Colic lymph node (tissue), 1 donor: ENCODE measurements around a stretch of chr17.

- PRO-cap = no peak
These were observed 7.1 kb downstream of the TIMM22 start for GRCh38 chr17:1003747-1004734.

DNA sequence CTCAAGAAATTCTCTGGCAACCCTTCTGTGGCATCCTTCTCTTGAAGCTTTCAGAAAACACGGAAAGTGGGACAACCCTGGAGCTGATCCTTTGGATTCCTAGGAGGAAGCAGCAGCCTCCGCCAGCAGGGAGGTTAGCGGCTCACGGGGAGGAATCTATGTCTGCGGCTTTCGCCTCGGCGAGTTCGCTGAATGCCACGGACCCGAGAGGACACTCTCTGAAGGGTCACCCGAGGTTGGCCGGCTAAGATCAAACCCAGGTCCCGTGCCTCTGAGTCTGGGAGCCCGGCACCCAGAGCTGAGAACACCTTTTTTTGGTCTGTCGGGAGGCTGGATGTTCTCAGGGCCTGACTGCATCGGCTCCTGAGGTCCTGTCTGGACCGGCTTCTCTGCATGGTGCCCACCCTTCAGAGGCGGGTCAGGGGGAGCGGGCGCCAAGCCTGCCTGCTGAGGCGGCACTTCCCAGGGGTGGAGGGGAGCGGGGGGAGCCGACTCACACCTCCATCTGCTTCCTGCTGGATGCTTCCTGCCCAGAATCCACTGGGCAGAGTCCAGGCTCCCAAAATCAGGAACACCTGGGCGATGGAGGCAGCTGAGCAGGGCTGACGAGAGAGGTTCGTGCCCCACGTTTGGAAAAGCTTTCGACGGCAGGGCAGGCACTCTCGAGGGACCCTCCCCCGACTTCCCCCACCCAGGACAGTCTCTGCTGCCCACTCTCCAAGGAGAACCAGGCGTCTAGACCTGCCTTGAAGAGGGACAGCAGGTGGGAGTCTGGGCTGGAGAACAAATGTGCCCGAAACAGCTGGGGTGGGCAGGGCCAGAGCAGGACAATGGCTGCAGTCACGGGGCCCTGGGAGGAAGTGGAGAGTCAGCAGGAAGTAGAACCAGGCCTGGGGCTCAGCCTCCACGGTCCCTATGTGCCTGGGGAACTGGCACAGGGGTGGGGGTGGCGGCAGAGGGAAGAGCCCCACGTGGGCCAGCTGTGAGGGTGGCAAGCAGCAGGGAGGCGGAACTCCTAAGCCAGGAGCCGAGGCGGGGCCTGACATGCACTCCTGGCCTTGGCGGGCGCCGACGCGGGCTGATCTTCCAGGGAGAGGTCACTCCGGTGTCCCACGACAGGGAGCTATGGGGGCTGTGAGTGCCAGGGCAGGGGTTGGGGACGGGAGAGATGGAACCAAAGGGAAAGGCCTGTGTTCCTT, 42.3 kb downstream of the TIMM22 start:
- PRO-cap = no peak

DNA sequence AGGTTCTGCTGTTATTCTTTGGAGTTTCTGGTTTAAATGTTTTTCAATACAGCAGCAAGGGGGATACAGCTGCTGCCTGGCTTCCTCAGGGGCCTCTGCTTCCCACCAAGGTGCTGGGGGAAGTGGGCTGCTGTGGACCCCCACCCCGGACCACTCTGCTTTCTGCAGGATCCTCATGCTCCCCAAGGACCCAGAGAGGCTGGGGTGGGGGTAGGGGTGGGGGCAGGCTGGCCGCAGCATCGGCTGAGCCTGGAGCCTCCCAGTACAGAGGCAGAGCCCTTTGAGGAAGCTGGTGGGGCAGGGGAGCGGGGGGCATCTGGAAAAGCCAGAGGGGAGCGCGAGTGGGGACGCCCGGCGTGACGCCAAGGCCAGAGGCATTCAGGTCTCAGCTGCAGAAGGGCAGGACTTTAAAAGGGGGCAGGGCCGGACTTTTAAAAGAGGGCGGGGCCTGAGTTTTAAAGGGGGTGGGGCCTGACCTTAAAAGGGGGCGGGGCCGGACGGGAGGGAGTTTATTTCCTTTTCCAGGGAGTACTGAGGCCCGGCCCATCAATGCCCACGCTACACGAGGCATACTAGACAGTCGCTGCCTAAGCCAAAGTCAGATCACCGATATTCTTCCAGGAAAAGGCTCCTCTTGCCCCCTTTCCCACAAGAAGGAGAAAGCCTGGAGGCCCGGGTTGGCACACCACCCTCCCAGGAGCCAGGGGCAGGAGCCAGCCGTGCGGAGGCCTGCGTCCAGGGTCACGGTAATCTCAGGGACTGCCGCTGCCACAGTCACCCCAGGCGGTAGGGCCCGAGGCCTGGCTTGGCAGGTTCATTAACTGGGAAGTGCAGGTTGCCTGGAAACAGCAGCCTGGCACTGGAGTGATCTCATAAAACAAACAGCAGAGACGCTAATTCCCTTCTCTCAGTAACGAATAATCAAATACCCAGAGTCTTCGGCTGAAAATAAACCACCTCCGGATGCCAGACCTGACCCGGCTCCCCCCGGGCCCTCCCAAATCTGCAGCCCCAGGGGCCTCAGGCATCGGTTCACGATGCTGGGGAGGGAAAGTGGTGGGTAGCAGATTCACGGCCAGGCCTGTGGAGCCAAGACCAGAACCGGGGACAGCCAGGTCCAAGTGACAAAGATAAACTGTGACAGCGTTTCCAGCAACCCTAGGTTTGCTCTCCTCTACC, 90.6 kb downstream of the TIMM22 start:
- PRO-cap = no peak

- PRO-cap = no peak
These were observed 83.6 kb downstream of the ABR start for GRCh38 chr17:1096157-1096612.

DNA sequence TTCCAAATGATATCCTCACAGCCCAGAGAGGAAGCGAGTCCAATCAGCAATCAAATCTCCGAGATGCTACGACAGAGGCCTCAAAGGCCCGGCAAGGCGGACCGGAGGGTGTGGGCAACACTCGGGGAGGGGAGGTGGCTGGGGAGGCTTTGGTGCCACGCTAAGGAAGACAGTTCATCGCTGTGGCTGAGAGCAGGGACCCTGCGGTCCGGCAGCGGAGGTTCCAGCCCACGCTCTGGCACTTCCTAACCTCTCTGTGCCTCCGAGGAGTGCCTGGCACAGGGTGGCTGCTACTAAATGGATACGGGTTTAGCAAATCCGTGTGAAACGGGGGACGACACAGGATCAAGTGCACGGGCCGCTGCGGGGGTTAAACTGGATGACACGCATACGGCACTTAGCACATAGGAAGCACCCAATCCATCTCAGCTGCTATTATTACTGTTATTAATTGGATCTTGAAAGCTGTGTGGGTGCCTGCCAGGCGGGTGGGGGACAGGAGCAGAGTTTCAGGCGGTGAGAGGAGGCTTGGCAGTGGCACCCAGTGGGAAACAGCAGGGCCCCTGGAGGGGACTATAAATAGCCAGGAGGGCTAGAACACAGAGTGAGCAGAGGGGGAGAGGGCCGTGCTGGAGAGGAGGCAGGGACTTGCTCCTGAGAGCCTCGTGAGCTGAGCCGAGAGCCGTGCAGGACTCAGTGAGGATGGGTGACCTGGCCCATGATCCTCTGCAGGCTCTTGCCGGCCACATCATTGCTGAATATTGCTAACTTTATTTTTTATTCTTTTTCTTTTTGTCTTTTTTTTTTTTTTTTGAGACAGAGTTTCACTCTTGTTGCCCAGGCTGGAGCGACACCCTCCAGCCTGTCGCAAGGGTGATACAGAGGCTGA, 45.0 kb downstream of the ABR start:
- PRO-cap = no peak

DNA sequence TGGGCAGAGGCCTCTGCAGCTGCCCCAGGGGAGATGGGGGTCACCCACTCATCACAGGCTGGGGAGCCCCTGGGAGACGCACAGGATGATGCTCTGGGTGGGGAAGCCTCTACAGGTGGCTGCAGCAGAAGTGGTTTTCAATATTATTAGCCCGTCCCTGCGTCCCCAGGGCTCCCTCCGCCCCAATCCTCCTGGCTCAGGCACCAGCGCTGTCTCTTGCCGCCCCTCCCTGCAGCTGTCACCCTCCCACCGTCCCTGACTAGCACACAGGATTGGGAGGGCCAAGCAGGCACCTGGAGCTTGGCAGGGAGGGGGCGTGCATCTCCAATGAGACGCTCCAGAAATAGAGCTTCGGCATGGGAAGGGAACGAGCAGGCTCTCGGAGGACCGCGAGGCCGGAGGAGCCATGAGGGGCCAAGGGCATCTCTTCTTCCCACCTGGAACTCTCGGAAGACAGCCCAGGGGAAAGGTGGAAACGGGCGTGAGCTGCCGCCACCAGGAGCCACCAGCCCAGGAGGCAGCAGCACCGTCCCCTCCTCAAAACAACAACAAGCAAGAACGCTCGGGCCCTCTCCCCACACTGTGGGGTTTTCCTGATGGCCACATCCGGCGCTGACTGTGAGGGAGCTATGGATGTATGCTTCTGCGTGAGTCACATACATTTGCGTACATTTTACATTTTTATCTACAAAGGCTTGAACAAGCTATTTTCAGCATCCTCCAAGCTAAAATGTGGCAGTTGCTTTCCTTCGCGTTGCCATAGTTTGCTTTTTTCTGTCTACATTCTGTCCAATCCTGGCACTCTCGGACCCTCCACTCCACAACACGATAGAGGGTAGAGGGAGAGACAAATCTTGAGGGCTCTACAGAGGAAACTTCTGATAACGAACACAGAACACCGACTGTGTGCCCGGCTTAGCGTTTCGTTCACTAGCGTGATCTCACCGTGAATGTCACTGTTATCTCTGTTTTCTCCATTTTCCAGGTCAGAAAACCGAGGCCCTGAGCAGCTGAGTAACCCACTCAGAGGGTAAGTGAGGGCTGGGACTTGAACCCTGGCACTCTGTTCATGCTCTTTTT, 1.8 kb upstream of the ABR start:
- PRO-cap = no peak

- PRO-cap = bidirectional peak, plus-strand start at chr17:1201372, minus-strand start at chr17:1201161
These were observed 21.4 kb upstream of the ABR start for GRCh38 chr17:1200988-1201774.

- PRO-cap = no peak
These were observed 23.8 kb upstream of the ABR start for GRCh38 chr17:1203413-1204180.

GRCh38 chr17:1344442-1345190, 55.4 kb downstream of the YWHAE start:
- PRO-cap = no peak

DNA sequence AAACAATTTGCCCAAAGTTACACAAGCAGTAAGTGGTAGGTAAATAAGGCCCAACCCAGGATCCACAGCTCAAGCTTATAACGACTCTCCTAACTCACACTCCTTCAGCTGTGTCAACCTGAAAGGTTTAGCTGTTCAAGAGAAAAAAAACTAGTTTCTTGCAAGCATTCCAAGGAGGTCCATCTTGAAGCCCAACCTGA, 6.6 kb downstream of the CRK start:
- PRO-cap = no peak

DNA sequence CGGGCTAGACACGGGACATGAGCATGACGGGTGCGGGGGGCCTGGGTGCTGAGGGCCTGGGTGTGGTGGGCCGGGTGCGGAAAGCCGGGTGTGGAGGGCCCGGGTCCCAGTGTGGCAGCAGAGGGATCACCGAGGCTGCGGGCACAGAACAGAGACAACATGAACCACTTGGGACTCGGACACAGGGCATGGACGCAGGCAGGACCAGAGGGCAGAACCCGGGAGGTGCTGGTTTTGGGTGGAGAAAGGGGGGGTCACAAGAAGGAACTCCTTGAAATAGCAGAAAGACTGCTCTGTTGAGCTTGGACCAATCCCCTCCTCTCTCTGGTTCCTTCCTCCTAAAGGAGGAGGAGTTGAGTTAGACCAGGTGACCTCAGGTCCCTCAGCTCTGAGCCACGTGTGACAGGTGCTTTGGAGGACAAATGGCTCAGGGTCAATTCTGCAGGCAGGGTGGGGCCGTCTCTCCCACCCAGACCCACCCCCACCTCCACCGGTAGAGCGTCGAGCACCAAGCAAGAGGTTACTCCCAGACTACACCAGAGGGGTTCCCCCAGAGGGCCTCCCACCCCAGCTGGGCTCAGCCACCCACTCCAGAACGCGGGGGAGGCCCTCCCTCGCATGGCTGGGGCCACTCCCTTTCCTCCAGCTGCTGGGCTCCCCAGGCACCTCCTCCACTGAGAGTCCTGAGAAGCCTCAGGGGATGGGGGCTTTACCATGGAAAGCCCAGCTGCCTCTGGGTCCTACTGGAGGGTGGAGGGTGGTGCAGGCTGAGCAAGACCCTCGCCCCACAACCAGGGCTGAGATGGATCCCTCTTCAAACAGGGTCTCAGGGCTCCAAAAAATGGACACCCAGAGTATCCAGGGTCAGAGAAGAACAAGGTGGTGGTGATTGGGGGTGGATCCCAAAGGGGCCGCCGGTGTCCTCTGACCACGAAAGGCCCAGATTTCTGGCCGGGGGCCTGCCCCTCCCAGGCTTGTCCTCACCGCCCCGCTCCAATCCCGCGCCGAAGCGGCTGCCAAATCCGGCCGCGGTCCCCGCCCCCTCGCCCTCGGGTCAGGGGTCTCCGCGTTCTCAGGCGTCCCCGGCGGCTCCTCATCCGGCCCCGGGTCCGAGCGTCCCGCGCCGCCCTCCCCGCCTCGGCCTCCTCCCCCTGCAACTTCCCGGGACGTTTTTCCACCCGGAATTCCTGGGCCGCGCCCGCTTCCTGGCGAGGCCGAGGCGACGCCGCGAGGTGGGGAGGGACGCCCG, 7.7 kb downstream of the MYO1C start:
- PRO-cap = no peak

GRCh38 chr17:1655263-1655666, 5.6 kb upstream of the RILP start:
- PRO-cap = no peak

DNA sequence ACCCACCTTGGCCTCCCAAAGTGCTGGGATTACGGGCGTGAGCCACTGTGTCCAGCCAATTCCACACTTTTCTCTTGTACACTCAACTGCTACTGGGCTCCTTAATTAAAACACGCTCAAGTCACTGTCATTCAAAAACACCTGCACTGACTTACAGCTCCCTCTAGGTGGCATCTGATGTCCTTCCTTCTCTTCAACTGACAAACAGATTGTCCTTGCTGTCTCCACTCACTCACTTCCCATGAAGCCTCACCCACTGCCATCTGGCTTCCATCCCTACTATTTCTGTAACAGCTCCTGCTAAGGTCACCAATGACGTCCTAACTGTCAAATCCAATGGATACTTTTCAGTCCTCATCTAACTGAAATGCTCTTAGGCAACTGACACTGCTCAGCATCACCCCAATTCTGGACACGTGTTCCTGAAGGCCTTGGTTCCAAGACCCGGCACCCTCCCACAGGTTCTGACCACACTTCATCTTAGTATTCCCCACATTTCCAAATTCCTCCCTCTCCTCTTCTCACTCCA, 15.3 kb downstream of the PRPF8 start:
- PRO-cap = no peak

- PRO-cap = no peak
These were observed 5.8 kb downstream of the PRPF8 start for GRCh38 chr17:1678667-1679509.

DNA sequence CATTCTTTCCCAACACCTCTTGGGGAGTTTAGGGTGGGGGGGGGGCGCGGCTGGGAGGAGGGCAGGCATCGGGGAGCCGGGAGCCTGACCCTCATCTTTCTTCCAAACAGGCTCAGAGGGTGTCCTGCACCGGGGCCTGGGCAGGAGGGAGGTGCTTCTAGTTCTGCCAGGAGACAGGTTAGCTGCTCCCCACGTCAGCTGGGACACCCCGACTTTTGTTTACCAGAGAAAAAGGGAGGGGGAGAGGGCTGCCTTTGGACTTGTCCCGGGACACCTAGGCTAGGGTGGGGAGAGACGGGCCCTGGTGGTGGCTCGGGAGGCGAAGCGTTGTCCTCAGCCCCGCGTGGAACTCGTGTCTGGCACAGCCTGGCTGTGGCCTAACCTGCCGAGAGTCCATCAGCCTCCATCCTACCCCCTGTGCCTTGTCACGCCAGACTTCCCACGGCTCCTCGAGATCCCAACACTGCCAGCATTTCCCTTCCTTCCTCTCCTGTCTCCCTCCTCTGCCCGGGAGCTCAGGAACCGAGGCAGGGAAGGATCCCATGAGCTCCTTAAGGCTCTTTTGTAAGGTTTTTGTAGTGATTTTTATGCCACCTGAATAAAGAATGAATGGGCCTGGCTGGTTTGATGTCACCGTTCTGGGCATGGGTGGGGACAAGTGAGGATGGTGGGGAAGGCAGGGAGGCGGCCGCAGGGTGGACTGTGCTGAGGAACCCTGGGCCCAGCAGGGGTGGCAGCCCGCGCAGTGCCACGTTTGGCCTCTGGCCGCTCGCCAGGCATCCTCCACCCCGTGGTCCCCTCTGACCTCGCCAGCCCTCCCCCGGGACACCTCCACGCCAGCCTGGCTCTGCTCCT, 7.0 kb upstream of the SERPINF1 start:
- PRO-cap = no peak

DNA sequence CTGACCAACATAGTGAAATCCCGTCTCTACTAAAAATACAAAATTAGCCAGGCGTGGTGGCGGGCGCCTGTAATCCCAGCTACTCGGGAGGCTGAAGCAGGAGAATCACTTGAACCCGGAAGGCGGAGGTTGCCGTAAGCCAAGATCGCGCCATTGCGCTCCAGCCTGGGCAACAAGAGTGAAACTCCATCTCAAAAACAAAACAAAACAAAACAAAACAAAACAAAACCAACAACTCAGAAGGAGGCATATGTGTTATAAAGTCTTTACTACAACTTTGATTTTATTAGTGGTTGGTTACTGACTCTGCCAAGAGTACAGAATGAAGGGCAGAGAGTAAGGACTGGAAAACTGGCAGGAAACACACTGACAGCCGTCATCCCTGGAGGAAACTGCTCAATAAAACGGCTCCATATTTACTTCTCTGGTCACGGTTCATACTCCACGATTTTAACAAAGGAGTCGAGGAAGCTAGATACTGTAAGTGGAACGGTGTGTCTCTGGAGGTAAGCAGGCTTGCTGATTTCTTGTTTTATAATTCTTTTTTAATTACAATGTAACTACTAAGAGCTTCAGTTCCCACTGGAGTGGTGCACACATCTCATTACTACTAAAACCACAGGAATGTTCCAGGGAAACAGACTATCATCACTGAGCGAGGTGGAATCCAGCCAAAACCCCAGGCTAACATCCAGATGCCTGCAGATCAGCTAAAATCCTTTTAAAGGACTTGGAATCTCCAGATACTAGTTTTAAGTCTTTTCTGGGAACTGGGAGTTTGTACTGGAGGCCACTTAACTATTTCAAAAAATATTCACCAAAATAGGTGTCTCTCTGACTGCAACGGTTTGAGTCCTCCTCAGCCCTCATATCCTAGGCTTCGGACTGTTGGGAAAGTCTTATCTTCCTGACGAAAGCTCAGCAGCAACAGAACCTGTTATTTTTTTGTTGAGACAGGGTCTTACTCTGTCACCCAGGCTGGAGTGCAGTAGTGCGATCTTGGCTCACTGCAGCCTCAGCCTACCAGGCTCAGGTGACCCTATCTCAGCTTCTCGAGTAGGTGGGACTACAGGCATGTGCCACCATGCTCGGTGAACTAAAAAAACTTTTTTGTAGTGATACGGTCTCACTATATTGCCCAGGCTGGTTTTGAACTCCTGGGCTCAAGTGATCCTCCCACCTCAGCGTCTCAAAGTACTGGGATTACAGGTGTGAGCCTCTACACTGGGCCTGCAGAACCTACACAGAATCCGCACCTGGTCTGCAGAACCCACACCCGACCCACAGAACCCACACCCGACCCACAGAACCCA, 17.9 kb downstream of the SERPINF1 start:
- PRO-cap = bidirectional peak, plus-strand start at position 724 of the sequence, minus-strand start at position 609 of the sequence

DNA sequence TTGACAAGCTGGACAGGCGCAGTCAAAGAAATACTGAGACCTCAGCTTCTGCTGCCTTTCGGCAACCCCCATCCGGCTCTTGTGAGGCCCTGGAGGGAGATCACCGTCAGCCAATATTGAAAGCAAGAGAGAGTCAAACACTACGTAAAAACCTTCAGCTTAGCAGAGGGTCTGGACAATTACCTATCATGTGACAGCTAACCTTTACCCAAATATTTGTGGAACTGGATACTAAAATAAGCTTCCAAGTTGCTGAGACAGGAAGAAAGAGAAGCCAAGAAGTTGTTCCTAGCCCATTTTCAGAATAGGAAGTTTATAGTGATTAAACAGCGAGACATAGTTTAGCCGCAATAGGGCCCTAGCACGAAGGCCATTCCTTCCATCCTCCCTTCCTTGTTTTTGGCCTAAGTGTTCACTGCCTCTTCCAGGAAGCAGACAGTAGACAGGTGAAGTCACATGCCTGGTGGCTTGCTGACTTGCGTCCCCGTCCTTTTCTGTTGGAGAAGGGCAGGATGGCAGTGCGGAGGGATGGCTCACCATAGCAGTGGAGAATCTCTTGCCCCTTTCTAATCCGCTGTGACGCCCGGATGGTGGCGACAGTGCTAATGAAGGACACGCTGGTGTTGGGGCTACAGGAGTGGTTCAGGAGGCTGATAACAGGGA, 25.2 kb downstream of the SERPINF1 start:
- PRO-cap = unidirectional peak, minus-strand start at position 81 of the sequence

DNA sequence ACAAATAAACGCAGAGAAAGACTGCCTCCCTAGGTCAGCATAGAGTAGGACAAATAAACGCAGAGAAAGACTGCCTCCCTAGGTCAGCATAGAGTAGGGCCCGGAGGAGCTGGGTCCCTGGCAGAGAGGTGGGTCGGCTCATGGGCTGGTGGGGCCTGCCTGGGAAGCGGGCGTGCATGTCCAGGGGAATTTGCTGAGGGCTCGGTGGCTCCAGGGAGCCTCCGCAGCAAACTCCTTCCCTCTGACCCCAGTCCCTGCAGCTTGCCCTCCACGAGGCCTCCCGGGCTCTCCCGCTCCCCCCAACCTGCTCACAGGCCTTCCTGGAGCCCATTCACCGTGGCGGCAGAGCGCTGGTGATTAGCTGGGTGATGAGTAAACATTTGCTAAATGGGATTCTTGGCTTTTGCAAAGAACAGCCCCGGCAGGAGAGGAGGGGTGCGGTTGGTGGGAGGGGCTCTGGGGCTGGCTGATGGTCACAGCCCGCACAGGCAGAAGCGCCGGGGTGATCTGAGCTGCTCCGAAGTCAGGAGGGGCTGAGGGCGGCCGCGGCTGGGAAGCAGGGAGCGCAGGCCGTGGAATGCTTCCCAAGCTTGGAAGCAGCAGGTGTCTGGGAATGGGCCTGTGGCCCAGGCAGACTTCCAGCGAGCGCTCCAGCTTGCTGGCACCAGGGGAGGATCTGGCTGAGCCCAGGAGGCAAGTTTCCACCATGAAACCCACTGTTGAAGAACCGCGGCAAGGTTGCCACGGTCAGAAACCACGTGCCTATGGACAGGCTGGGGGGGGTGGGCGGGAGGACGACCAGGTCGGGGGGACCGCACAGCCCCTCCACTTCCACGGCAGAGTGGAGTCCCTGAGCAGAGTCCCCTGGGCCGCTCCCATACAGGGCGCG, 93.0 kb downstream of the RTN4RL1 start:
- PRO-cap = no peak

DNA sequence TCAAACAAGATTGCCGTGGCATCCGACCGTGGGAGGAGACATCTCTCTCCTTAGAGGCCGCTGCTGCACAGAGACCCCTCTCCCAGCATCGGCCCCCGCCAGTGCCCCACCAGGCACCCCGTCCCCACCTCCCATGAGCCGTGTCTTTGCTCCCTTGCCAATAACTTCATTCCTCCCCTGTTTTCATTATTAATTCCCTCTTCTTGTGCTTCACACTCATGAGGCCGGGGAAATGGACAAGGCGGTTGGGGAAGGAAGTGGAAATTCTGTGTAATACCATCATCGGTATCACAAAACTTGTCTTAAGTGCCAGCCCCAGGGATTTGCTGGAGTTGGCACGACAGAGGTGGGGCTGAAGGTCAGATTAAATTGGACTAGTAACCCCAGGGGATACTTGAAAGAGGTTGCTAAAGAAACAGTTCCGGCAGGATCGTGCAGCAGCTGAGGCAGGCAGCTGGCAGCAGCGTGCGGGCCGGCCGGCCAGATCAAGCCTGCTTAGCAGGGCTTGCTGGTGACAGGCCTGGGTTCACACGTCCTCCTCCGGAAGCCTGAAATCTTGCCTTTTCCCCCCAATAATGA, 66.8 kb downstream of the RTN4RL1 start:
- PRO-cap = no peak

- PRO-cap = no peak
These were observed 58.5 kb downstream of the RTN4RL1 start for GRCh38 chr17:1966691-1967058.